Panc1 (cell line): Measurements from ENCODE around the genes LRRIQ1 and POC1B.

DNA sequence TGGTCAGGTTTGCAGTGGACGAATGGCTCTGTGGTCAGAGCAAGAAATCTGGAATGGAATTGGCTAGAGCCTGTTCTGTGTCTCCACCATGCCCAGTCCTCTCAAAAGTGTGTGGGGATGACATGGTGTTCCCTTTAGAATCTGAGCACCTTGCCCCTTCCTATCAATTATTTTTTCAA, 1.4 kb downstream of the ACSS3 start:
- RRBS, 2 experiments = no CpG with 5 or more reads among the region's 1 CpG

DNA sequence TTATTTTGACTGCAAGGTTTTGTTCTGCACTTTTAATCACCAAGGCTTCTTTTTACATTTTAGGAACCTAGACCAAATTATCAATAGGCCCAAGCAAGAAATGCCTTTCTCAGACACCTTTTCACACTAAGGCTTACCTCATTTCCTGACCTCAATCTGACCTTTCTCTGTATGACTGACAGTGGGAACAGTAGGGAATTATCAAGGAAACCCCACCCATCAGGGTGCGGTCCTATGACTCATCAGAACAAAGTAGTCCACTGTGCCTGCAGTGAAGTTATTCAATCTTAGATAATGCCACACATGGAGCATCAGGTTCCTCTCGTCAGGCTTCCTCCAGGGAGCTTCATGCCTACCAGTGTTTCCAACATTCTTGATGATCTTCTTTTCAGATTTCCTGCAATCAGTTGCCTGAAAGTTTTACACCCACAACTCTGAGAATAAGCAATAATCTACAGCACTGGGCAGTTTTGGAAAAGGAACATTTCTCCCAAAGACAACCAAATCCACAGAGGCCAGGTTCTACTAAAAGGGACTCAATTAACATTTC, 36.0 kb upstream of the TMTC2 start:
- RRBS, 2 experiments = no CpG with 5 or more reads among the region's 2 CpGs

DNA sequence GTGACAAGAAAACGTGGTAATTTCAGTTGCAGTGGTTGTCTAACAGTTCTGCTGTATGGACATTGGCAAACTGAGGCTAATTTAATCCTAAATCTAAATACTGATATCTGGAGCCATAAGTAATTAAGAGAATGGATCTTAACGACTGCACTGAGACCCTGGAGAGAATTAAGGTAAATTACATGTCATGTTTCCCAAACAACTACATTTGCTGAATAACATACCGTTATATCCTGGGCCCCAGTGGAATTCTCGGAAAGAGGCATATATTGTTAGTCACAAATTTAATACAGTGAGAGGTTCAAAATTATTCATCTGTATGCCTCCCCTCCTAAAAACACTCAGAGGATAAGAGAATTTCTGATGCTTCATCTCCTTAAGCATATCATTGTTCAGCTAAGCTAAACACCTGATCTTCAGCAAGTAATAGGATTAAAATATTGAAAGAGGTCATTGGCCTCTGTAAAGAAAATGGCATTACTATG, 970.4 kb downstream of the TMTC2 start:
- RRBS, 2 experiments = no CpG with 5 or more reads among the region's 4 CpGs

- RRBS, 2 experiments = 28% methylated on average over 5 of the region's 19 CpGs; no CpG with 5 or more reads in 1 of the 2 experiments
Observed at GRCh38 chr12:84910516-84911056, 2.0 kb downstream of the SLC6A15 start.

GRCh38 chr12:85035954-85036728, at the start of gene LRRIQ1:
Gene LRRIQ1 (plus strand): TSS chr12:85036351.
- RRBS, 2 experiments = 1 to 10% methylated on average over 6 of the region's 23 CpGs

DNA sequence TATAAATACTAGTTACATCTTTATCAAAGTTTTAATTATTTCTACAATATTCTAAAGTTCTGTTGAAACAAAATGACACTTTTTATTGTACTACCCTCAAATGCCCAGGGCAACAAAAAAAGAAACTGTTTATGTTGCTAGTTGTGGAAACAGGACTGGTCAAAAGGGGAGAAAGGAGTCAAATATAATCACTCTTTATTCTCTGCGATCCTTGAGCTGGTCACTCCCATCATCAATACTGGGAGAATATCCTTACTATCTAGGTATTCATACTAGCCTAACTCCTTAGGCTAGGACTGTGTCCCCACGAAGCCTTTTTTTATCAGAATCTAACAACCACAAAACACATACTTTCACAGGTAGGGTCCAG, 505 bp downstream of the RASSF9 start:
- RRBS, 2 experiments = no CpG with 5 or more reads among the region's 2 CpGs

GRCh38 chr12:88454623-88454859, 125.7 kb downstream of the KITLG start:
- RRBS, 2 experiments = no CpG with 5 or more reads among the region's 2 CpGs

DNA sequence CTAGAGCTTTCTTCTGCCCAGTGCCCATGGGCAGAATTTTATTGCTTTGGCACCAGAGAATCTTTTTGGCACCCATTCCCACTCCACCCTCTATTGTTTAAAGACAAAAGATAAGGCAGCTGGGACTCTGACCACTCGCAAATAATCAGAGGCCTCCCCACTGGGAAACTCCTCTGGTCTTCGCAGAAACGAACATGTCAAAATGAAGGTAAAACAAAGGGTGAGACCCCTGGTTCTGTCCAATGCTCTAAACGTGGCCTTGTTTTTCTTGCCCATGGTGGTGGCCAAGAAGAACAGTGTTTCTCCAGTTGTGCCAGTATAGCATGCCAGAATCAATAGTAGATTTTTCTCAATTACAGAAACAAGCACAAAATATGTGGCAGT, 50.7 kb downstream of the KITLG start:
- RRBS, 2 experiments = no CpG with 5 or more reads among the region's 4 CpGs

DNA sequence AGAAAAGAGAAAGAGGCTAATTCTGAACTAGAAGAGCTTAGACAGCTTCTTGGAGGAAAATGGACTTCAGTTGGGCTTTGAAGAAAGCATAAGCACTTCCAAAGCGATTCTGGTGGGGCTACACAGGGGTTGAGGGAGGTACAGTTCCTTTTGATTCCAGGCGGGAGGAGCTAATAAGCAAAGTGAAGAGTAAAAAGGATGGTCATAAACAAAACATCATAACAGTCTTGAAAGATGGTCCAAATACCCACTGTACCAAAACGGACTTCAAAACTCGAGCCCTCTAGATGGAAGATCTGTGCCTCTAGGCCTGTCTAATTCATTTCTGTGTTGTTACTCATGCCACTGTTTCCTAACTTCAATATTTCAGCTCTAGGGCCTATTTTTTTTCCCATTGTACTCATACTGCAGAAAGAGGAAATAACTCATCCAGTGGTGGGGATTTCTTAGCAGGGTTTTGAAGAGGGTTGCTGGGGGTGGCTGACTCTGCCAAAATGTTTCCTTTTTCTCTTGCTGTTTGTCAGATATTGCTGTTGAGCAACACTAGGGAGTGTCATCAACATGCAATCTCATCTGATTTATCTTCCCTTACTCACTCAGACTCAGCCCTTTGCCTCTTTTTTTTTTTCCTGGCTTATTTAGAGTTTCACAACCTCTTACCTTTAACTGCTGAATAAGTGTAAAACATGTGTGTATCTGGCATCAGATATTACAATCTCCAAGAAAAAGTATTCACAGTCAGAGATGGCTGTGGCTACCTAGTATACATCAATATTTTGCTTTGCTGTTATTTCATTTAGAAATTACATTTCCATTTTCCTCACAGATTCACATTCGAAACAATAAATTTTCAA, 189.6 kb downstream of the DUSP6 start:
- RRBS, 2 experiments = no CpG with 5 or more reads among the region's 5 CpGs

- RRBS, 2 experiments = no CpG with 5 or more reads among the region's 3 CpGs
Observed at GRCh38 chr12:89280720-89281142, 71.6 kb downstream of the DUSP6 start.

GRCh38 chr12:89351282-89352135, 792 bp downstream of the DUSP6 start:
- RRBS, 2 experiments = 1 to 7% methylated on average over 18 to 25 of the region's 97 CpGs

DNA sequence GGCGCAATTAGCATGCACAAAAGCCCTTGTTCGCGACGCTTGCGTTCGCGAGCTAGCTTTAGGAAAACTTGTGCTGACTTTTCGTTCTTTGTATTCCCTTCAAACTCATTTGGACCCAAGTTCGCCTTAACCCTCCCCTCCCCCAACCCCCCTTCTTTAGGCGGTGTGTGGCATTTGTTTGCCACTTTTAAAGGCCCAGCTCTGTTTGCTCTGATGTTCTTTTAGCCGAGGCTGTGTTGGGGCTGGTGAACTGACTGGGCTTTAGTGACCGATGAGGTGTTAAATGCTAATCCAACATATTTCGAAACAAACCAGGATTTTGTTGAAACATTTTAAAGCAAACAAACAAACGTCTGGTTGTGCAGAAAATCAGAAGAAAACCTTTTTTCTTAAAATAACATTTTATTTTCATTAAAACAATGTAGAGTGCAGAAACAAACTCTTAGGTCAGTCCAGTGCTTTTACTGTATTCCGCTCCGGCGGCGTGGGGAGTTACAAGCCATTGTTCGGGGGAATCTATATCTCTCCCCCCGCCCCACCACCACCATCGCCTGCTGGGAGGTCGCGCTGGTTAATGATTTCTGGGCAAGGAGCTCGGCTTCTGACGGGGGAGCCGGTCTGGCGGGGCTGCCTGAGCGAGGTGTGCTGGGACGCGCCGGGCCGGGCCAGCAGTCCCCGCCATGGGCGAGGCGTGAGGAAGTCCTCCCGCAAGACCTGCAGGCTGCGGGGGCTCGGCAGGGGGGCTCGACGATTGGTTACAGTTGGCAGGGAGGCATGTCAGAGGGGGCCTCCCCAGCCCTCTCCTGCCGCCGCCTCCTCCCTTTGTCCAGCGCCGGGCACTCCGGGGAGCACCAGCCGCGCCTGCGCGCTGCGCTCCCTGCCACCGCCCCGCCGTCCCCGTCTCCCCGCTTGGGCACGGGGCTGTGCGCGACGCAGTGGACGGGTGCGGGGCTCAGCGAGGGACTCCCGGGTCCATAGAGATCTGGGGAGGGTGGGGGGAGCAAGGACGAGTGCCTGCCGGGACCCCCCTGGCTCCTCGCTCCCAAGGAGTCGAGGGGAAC, 862 bp upstream of the DUSP6 start:
- RRBS, 2 experiments = 2 to 5% methylated on average over 9 to 18 of the region's 67 CpGs

DNA sequence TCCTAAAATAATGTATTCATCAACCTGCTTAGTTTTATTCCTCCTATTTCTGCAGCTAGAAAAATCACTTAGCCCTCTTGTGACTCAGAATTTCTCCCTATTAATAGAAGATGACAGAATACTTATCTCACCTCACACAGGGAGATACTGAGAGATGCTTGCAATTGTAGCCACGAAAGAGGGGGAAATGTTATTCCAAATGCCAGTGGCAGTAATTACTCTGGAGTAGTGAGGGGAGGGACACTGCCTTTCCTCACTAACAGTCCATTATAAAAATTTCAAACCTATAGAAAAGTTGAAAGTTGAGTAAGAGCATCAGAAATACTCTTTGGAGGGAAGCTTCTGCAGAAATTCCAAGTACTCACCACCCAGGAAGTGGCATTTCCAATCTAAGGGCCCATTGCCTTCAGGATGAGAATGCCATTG, 11.8 kb upstream of the DUSP6 start:
- RRBS, 2 experiments = no CpG with 5 or more reads among the region's 1 CpG

DNA sequence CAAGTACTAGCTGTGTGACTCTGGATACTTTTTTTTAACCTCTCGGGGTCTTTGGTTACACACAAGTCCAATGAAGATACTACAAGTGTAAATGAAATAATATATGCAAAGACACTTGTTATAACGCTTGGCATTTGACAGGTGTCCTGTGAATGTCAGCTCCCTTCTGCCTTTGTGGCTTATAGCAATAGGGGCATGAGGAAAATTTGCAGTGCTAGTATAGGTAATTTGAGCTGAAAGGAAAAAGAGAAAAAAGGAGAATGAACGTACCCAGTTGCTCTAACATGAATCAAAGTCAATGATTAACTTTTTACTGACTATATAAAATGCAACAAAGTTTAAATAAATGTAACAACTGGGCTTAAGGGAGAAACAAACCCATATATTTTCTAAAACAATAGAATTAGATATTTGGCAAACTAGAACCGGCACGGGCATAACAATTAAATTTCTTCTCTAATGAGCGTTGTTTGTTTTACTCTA, 25.6 kb upstream of the DUSP6 start:
- RRBS, 2 experiments = no CpG with 5 or more reads among the region's 6 CpGs

GRCh38 chr12:89382229-89382724, 30.0 kb upstream of the DUSP6 start:
- RRBS, 2 experiments = no CpG with 5 or more reads among the region's 5 CpGs

- RRBS, 2 experiments = under 1 to 7% methylated on average over 15 to 19 of the region's 42 CpGs
Observed at GRCh38 chr12:89525765-89526575, at the start of gene POC1B. Gene POC1B (minus strand): TSS chr12:89526047.

- RRBS, 2 experiments = no CpG with 5 or more reads among the region's 1 CpG
Observed at GRCh38 chr12:89548718-89549145, 22.9 kb upstream of the POC1B start.

DNA sequence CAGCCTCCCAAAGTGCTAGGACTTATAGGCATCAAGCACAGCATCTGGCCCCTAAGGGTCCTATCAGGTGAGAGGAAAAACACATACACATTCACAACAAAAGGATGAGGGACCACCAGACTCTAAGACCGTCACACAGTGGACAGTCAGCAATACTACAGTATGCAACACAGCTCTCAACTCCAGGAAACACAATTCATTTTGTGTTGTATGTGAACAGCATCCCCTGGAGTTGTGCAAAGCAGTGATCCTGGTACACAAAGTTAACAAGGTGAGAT, 6.9 kb downstream of the ATP2B1 start:
- RRBS, 2 experiments = no CpG with 5 or more reads among the region's 1 CpG

DNA sequence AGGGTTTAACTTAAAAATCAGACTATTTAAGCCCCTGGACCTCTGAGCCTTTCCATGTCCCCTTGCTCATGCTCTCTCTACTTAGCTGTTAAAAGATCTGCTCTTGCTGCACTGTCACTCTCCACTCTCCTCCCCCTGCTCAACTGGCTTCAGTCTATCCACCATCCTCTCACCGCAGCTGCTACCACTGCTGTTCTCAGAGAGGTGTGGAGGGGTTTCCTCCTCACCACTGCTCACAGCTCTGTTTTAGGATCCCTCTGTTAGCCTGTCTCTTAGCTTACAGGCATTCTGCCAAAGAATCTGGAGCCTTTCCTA, 43.7 kb upstream of the ATP2B1 start:
- RRBS, 2 experiments = no CpG with 5 or more reads among the region's 1 CpG